OVCAR3 (cell line): ENCODE measurements around the genes EFNA1, ENTREP3 and SCAMP3.

GRCh38 chr1:154627819-154628326, 19.9 kb upstream of the ADAR start:
- RRBS, result 8% methylated on average over 10 of the region's 25 CpGs

DNA sequence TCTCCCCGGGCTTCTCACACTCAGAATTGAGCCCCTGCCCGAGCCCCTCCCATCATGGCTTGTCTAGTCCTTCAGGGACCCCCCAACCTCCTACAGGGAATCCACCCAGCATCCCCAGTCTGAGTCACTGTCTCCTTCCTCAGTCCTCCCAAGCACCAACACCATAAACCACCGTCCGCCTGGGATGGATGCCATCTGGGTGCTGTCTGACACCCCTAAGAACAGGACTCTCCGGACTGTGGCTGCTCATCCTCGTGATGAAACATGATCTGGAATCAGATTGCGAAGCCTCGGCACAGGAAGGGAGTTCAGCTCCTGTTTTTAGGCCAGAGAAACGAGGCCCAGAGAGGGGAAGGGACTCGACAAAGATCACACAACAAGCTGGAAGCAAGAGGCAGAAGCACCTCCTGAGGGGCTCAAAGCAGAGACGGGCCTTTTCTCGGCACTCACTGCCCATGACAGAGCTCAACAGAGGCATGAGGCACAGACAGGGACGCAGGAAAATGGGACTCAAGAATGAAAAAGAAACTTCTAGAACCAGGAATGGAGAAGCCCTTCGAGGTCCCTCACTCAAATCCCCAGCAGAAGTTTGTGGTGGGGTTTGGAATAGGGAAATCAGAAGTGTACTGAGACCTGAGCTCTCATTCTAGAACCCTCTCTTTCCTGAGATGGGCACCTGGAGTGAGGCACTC, 8.4 kb downstream of the KCNN3 start:
- RRBS, result no CpG with 5 or more reads among the region's 14 CpGs

DNA sequence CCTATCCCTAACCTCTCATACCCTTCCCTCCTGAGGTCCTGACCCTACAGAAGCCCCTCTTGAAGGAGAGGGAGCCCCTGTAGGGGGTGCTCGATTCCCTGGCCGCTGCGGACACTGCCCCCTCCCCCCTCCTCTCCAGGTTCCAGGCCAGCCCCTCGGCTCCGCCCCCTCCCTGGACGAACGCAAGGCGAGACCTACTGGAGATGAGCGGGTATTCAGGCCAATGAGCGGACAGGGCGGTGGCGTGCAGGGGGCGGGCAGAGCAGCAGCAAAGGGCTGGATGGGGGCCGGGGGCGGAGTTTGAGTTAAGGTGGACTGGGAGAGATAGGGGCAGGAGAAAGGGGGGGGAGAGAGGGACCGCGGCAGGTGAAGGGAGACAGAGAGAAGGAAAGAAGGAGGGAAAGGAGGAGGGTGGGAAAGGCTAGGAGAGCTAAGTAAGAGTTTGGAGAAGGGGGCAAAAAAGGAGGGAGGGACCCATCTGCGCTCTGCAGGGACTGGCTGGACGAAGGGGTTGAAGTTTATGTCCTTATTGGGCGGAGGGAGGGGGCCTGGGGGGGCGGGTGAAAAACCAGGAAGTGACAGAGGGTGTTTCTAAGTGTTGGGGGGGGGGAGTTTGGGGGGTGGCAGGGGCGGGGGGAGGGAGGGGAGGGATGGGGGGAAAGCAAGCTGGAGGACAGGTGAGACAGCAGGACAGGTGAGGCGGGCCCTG, 455 bp upstream of the ZBTB7B start:
- RRBS, result no CpG with 5 or more reads among the region's 23 CpGs

GRCh38 chr1:155004899-155006164, 2.7 kb downstream of the ZBTB7B start:
- RRBS, result 94% methylated on average over 6 of the region's 17 CpGs

DNA sequence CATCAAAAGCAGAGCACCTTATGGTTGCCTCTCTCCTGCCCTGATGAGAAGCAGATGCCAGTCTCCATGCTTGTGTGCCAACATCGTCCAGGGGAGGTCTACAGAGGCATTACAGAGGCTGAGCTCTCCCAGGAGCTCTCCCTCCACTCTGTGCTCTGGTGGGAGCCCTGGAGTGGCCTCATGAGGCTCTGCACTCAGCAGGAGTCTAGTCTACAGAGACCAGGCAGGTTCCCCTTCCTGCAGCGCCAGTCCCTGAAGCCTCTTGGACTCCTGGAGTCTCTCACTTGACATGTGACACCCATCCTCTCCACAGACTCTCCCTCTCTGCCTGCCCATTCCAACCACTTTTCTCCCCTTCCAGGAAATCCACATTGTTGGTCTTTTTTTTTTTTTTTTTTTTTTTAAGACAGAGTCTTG, 3.4 kb downstream of the DCST1 start:
- RRBS, result no CpG with 5 or more reads among the region's 2 CpGs

GRCh38 chr1:155105580-155106296, 21.9 kb upstream of the EFNA1 start:
- RRBS, result no CpG with 5 or more reads among the region's 8 CpGs

DNA sequence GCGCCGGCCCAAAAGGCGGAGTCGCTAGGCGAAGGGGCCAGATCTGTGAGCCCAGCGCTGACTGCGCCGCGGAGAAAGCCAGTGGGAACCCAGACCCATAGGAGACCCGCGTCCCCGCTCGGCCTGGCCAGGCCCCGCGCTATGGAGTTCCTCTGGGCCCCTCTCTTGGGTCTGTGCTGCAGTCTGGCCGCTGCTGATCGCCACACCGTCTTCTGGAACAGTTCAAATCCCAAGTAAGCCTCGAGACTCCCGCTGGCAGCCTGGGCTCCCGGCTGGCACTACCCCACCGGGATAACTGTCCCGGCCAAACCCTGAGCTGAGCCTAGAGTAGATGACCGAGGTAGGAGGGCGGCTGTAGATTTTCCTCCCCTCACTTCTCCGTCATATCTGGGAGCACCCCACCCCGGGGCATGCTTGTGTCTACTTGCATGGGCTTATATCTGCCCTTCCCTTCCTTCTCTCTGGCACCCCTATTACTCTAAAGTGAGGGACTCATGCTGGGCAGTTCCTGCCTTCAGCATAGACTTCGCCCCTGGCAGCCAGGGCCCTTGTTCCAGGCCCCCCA, at the start of gene EFNA1:
TSS of gene EFNA1 (plus strand) at position 40 of the 565 bp plus-strand sequence.
- RRBS, result 9% methylated on average over 5 of the region's 28 CpGs

- RRBS, result no CpG with 5 or more reads among the region's 9 CpGs
Measured at GRCh38 chr1:155177093-155177740, 3.6 kb downstream of the TRIM46 start.

DNA sequence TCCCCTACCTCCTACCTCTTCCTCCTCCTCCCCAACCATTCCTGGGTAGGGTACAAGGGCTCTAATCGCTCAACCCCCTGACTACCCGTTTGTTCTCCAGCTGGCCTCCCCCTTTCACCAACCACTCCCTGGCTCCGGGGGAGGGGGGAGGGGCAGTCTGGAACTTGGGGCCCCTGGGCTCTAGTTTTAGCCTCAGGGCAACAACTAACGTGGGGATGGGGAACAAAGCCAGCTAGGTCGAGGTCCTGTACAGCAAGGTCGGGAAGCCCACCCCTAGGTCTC, 14.7 kb downstream of the THBS3 start:
- RRBS, result no CpG with 5 or more reads among the region's 6 CpGs

DNA sequence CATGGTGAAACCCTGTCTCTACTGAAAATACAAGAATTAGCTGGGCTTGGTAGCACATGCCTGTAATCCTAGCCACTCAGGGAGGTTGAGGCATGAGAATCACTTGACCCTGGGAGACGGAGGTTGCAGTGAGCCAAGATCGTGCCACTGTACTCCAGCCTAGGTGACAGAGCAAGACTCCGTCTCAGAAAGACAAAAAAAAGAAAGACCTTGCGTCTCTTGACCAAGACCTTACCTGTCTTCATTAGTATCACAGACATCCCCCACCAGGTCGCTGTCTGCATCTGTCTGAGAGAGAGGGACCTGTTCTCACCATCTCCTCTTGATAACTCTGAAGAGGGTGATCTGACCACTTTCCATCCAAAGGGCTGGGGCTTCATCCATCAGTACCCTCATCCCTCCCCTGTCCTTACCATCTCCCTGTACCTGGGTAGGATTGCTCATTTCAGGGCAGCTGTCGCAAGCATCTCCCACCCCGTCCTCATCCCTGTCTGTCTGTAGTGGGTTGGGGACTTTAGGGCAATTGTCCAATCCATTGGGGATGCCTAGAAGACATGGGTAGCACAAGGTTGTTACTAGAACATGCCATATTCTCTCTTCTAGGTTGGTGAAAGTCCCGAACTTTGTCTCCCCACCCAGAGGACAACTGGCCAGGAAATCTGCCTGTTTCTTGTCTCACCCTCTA, 8.0 kb downstream of the THBS3 start:
- RRBS, result no CpG with 5 or more reads among the region's 8 CpGs

GRCh38 chr1:155211337-155212608, 3.3 kb downstream of the MTX1 start:
- RRBS, result no CpG with 5 or more reads among the region's 25 CpGs

GRCh38 chr1:155254681-155255696, at the start of gene ENTREP3:
Gene ENTREP3, minus strand, starts transcription at chr1:155255483.
- RRBS, result 11% methylated on average over 21 of the region's 73 CpGs

- RRBS, result 12% methylated on average over 1 of the region's 51 CpGs
Measured at GRCh38 chr1:155261729-155262857, at the start of gene SCAMP3. Gene SCAMP3, minus strand, starts transcription at chr1:155262360.

- RRBS, result no CpG with 5 or more reads among the region's 8 CpGs
Measured at GRCh38 chr1:155318441-155319387, 2.0 kb upstream of the RUSC1 start.

DNA sequence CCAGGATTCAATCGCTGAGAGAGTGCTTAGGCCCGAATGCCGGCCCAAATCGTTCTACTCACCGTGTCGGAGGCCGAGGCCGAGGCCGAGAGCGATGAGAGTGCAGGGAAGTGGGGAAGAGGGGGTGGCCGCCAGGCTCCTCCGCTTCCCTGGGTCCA, 633 bp downstream of the ASH1L start:
- RRBS, result no CpG with 5 or more reads among the region's 12 CpGs

DNA sequence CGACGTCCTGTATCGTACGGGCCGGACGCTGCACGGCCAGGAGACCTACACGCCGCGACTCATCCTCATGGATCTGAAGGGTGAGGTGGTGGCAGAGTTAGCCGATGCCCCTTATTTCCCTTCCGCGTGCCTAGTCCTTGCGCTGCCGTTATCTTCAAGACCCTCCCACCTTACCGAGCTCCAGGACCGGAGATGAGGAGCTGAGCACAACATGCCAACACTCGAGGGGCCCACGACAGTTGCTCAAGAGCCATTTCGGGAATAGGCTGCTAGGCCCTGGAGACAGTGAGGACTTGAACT, 413 bp downstream of the MSTO1 start:
- RRBS, result no CpG with 5 or more reads among the region's 20 CpGs

DNA sequence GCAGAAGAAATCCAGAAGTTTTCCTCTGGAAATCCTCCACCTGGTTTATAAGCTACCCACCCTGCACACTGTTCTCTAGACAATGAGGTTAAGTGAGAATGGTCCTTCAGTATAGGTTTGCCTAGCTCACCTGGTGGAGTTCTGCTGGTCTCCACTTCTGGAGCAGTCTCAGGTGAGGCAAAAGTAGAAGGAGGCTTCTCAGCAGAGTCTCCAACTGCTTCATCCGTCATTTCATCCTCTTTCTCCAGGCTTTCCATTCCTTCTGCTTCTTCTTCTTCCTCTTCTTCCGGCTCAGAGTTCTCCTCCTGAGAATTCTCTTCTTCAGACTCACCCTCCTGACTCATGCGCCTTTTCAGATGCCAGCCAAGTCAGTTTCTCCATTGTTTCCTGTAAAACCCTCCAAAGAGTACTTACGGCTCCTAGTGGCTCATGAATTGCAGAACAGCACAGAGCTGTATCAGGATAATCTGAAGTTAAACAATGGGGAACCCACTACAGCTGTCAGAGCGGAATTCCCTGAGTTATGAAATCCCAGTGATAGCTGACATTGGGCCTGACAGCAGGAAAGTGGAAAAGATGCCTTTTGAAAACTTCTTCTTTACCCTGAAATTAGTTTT, 38.4 kb downstream of the MSTO1 start:
- RRBS, result no CpG with 5 or more reads among the region's 5 CpGs

DNA sequence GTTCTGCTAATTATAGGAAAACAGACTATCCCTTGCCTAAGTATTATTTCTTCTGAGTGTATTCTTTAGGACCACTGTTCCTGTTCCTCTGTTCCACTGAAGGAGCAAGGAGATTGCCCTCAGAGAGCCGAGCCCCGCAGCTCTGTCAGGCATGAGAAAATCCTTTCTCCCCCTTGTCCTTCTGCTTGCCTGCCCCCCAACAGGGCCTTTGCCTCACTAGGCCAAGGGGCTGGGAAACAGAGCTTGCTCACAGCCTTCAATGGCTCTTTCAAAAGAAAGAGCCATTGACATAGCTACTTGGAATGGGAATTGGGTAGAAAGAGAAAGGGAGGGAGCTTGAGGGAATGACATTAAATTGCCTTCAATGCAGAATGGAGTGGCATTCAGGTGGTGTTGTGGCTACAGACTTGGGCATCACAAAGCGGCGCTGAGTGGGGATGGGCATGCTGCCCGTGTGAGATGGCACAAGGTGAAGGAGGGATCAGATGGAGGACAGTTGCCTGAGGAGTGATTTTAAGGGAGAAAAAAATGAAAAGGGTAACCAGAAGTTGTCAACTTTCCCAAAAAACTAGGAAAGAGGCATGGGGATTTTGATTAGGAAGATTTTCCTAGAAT, 13.2 kb downstream of the SYT11 start:
- RRBS, result no CpG with 5 or more reads among the region's 5 CpGs

GRCh38 chr1:155895360-155895714, 15.8 kb downstream of the RIT1 start:
- RRBS, result no CpG with 5 or more reads among the region's 3 CpGs

DNA sequence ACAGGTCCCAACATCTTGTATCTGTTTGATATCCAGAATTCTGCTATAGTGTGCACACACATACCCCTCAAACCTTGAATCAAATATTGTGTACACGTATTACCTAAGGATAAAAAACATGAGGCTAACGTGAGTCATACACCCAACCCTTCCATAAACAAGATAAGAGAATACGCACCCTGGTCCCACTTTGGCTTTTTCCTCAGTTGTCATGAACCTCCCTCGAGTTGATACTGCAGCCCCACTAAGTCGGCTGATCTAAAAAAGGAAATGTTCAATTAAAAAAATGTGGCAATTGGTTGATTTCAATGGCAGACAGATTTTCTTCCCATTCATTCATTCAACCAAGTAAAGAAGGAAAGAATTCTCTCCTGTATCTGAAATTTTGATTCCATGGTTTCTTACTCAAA, 5.1 kb downstream of the KHDC4 start:
- RRBS, result no CpG with 5 or more reads among the region's 5 CpGs